A375 (cell line): ENCODE measurements around a stretch of chr18.

GRCh38 chr18:44792134-44793191 is 111.8 kb downstream of the SETBP1 start:
- RAMPAGE, long total RNA: no peak

- RAMPAGE, long total RNA: no peak
Observed at GRCh38 chr18:45248295-45248946, 366.9 kb upstream of the SLC14A2 start.

- RAMPAGE, long total RNA: no peak
Observed at GRCh38 chr18:45503747-45504232, 111.5 kb upstream of the SLC14A2 start.

DNA sequence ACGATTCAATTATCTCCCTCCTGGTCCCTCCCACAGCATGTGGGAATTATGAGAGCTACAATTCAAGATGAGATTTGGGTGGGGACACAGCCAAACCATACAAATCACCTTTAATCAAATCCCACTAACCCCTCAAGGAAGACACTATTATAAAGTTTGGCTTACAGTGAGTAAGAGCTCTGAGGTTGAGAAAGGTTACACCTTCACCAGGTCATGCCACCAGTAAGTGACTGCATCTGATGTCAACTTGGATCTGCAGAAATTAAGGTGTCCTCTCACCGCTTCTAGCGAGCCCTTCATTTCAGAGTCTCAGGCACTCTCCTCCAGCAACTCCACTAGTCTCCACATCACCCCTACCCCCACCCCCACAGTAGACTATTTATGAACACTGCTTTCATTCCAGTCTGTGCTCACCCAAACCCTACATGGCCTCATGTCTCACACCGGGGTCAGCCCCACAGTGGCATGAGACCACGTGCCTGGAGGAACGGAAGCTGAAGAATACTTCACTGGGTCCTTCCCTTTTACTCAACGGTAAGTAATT is 47.4 kb downstream of the SLC14A1 start:
- RAMPAGE, long total RNA: no peak

DNA sequence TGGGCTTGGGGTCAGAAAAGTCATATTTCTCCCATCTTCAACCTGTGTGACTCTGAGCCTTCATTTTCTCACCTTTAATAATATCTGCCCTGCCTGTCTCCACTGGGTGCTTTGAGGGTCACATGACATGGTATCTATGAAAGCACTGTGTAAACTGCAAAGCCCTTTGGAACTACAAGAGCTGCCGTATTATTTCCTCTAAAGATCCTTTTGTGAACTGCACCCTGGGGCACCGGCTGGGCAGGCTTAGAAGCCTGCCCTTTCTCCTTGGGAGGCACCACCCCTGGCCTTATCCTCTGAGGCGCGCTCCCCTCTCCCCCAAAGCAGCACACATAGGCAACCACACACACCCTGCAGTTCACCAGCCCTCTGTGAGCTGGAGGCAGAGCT is 10.7 kb downstream of the SIGLEC15 start:
- RAMPAGE, long total RNA: no peak

DNA sequence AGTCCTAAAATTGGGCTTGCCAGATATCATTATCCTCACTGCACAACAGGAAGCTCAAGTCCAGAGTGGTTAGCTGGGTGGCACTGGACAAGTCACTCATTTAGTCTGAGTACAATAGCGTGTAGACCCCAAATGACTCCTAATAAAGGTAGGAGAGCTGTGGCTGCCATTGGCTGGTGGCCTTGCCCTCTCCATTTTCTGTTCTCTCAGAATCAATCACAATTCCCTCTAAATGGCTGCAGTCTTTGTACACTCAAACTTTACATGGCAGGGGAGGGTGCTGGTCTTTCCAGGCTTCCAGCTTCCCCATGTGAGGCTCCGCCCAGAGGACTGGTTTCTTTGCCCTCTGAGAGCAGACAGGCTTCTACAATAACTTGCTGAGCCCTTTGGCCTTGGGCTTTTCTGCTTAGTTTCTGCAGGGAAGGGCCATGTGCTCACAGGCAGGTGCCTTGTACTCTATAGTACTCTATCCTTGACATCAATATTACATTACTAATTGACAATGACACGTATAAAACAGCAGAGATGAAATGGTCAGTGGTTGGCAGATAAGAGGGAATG is 11.6 kb downstream of the PSTPIP2 start:
- RAMPAGE, long total RNA: no peak

GRCh38 chr18:46077334-46078097 is 5.5 kb upstream of the PSTPIP2 start:
- RAMPAGE, long total RNA: no peak

GRCh38 chr18:46324592-46325141 is 9.2 kb upstream of the RNF165 start:
- RAMPAGE, long total RNA: no peak

- RAMPAGE, long total RNA: no peak
Observed at GRCh38 chr18:46418597-46419266, 84.9 kb downstream of the RNF165 start.

DNA sequence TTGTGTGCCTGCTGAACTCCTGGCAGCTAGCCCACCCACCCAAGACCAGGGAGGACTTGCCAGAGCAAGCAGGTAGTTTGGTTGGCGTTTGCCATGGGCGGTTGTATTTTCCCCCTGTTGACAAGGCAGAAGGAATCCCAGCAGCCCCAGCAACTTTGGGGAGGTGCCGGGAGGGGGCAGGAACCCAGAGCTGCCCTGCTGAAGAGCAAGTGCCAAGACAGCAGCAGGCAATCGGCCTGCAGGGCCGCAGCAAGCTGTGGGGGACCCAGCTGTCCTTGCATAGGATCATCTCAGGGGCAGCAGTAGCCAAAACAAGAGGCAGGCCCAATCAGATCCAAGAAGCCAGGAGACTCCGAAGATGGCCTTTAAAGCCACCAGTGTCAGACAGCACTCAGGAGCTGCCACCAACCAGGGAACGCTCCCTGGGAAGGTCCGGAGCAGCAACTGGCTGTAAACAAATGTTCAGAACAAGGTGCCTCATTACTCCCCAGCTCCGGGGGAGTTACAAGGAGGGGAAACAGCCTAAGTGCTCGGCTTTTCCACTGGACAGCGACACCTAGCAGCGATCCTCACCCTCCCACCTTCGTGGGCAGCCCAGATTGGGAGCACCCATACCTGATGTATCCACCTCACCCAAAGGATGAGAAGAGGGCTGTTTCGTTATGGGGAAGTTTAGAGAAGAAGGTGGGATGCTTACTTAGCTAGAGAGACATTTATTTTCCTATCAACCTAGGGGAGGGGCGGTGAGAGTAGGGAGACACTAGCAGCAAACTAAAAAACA is 2.0 kb downstream of the ST8SIA5 start:
- RAMPAGE, long total RNA: no peak

DNA sequence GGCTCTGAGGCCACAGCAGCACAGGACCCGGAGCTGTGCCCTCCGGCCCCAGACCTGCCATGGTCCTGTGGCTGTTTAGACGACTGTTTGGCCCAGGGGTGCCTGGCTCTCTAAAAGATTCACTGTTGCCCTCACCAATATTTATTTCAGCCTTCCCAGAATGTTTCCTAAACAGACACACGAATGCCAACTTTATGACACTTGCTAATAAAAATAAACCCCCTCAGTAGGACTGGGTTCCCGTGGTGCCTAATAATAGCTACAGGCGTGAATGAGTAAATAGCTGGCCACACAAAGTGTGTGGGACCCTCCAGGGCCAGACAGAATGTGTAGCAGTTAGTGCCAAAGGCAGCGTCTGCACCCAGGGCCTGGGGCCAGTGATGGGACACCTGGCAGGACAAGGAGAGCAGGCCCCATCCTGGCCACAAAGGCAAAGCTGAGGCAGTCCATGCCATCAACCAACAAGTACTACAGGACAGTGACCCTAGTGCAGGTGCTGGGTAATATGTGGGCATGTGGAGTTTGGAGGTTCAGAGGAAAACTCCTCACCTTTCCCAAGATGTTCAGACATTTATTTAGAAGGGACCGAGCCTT is 11.7 kb upstream of the ST8SIA5 start:
- RAMPAGE, long total RNA: no peak

DNA sequence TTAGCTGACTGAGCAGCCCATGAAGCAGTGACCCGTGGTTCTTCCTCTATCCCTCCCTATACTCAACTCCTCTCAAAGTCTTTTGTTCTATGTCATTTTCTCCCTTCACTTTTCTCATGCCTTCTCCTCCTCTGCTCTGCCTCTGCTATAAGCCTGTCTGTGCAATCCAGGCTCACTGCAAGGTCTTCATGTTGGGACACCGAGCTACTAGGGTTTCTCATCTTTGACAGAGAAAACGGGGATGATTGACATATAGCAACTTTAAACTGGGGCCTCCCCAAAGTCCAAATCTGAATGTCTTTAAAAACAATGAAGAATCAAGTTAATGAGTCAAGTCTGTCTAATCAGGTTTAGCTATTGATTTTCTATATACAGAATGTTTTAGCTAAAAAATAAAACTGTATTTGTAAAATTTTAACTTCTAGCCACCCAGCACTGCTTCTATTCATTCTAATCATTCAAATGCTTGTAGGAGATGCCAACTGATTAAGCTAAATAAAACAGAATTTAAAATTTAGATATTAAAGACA is 57.8 kb upstream of the ST8SIA5 start:
- RAMPAGE, long total RNA: no peak

DNA sequence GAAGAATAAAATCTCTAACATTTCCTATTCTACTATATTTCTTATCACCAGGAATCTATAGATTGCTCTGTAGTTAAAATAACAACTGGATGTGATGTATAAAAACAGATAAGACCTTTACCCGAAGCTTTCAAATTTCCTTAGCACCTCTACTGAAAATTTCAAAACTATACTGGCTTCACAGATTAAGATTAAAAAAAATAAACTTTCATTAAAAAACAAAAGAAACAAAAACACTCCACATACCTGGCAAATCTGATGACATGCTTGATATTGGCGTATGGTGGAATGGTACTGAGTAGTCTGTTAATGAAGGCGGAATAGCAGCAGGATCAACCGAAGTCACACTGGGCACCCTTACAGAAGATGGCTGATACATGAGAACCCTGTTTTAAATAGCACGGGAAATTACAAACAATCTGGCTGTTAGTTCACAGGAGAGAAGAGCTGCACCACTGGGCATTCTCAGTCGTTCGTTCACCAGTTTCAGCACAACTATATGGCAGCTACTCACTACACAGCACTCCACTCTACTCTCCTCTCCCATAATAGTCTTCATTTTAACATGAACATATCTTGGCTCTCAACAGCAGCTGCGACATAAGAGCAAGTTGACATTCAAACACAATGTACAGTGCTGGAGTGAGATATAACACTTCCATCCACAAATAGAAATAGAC is 64.0 kb upstream of the ST8SIA5 start:
- RAMPAGE, long total RNA: no peak

DNA sequence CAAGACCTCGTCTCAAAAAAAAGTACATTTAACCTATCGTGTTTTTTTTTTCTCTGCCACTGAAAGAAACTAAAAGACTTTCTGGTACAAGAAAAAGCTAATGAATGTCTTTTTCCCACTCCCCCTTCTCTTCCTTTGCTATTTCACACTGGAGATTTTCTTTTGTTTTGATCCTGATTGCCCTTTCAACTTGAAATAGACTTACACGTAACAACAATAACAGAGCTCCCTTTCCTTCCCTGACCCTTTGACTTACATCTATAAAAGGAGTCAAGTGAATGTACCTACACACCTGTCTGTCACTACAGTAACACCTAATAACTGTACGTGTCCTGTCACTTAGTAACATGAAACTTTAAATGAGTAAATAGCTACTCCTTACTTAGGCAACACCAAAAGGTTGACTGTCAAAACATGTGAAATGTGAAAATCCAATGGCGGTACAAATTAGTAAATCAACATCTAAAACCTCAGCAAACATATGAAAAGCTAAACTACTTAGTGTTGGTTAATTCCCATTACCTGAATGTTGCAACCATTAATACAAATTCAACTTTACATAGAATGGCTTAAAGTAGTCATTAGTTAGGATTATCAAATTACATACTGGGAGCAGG is 66.5 kb upstream of the ST8SIA5 start:
- RAMPAGE, long total RNA: no peak

DNA sequence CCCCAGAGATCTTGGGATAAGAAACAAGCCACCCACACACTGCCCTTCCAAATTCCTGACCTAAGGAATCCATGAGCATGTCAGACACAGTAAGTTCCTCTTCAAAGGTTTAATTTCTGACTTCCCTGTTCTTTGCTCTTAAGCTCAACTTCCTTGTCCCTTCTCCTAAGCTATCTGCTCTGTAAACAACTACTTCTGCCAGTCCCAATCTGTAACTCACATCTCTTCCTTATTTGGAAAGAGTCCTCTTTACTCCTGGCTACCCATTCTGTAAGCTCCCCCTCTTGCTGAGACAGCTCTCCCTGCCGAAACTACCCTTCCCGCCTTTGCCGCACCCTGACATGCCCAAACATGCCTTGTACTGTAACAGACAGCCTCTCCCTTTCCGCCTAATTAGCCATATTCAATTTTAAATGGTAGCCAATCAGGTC is 49.2 kb downstream of the PIAS2 start:
- RAMPAGE, long total RNA: no peak

DNA sequence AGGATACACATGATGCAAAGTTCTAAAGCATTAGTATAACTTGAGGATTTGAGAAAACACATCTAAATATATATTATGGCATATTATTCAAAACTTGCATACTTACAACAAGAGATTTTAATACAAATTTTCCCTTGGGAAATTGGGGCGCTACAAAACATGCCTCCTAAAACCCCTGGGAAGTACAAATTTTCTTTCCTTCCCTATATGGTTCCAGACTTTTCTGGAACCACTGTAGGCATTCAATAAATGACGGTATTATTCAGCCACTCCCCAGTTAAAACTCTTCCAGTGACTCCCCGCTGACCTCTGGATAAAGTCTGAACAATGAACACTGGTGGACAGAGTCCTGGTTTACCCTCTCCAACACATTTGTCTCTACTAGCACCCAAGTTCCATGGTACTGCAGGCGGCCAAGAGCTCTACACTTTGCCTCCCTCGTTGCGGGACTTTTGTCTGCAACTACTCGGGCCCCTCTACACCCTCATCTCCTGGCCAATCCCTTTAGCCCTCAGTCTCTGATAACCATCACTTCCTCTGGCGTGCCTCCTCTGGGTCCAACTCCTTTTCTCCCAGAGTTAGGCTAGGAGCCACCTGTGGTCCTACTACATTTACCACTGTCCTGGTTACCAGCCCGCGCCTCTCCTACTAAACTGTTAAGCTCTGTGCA is 998 bp downstream of the HDHD2 start:
- RAMPAGE, long total RNA: no peak

- RAMPAGE, long total RNA: no peak
Observed at GRCh38 chr18:47595858-47596171, 334.6 kb downstream of the SMAD2 start.

DNA sequence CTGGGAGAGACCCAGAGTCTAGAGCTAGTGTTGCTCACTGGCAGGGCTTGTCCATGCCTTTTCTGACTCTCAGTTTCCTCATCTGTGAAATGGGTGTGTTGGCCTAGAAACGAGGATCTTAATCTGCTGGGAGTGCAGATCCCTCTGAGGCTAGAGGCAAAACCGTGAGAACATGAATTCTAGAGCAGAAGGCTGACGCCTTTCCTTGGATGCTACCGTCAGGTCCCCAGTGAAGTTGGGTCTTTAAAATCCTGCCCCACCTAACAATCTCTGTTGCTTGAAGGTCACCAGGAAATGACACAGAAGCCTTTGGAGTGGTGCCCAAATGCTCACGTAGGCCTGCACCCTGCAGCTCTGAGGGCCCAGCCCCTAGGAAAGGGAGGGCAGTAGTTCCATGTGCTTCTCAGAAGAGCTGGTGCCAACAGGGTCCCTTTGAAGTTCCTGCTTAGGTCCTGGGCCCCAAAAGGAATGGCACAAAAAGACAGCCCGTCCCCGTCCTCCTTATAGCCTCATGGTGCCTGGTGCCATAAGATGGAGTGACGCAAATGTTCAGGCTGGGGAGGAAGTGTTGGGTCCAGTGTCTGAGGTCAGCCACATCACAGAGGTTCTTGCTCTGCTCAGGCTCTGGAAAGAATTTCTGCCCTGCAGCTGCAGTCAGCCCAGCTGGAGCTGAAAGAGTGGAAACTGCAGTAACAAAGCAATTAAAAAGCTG is 73.3 kb upstream of the SMAD2 start:
- RAMPAGE, long total RNA: no peak

DNA sequence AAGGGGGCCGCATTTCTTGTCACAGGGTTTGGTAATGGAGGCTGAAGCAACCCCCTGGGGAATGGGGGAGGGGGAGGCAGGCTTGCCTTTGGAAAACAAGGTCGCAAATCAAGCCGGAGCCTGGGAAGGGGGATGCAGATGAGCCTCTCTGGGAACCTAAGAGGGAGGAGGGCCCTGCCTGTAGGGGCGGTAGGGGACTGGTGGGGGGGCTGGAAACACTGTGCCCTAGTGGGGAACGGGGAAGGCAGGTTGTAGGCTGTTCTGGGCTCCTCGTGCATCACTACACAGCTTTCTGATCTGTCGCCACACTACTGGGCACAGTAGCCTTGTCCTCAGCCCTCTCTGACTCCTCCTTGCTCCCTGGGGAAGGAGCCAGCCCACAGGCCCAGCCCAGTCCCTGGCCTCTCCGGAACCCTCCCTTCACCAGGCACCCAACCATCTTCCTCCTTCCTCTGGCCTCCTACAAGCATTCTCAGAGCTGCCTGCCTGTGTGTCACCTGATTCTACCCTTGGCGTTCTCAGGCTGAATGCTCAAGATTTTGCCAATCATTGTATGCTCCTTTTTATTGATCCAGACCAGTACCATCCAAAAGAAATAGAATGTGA is 170.4 kb upstream of the SMAD2 start:
- RAMPAGE, long total RNA: no peak

- RAMPAGE, long total RNA: no peak
Observed at GRCh38 chr18:48135013-48135522, 204.6 kb upstream of the SMAD2 start.